Parietal lobe (tissue), 2 donors: ENCODE results near the genes UBE2D1 and BICC1.

DNA sequence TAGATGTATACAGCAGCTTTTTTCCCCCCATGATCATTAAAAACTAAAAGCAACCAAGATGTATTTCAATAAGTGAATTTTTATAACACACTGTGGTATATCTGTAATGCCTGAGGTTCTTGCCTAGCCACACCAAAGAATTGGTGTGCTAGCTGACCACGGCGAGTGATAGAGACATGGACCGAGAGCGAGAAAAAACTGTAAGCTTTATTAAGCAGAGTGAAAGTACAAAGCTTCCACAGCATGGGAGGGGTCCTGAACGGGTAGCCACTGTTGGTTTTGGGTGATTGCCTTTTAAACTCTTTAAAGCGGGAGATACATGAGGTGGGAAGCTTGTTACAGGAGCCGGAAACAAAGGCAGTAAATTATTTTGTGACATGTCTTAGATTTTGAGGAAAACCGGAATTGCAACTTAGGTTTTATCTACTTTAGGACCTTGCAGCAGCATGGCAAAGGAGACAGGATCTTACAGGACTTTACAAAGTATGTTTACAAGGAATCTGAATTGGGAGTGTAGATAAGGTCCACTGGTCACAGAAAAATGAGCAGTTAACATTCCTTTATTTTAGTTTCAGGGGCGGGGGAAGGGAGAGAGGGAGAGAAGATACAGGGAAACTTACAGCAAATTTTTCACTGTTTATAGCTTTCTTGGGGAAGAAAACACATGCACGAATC, 252.6 kb upstream of the MBL2 start:
- RAMPAGE, long total RNA, result no peak

DNA sequence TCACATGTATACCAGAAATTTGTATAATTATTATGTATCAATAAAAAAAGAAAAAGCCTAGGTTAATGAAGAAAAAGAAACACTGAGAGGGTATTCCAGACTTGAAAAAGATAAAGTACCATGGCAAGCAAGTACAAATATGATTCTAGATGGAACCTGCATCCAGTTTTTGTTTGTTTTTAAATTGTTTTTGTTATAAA, 457.3 kb upstream of the MBL2 start:
- RAMPAGE, long total RNA, result no peak

DNA sequence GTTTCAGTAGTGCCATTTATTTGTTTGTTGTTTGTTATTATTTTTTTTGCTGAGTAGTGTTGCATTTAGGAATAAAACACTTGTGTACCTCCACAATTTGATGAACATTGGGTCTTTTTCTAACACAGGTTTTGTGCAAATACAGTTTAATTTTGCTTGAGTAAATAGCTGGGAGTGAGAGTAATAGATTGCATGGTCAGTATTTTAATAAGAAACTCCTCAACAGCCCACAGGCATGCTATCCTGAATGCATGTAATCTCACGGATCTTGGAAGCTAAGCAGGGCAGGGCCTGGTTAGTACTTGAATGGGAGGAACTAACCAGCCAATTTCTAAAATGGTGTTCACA, 685.4 kb upstream of the MBL2 start:
- RAMPAGE, long total RNA, result no peak

DNA sequence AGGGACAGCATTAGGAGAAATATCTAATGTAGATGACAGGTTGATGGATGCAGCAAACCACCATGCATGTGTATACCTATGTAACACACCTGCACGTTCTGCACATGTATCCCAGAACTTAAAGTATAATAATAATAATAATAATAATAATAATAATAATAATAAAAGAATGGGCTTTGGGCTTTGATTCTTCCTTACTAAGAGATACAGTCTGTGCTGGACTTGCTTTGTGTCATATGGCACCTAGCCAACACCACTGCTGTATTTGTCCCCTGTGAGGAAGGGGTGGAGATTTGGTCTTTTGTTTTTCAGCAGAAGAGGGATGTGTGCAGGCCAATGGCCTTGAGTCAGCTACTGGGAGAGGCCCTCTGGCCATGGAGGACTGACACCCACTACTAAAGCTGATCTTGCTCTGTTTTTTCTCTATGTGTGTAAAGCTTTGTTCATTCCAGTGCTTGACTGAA, 573.0 kb upstream of the PCDH15 start:
- RAMPAGE, long total RNA, result no peak

GRCh38 chr10:57336477-57336767, 931.3 kb downstream of the IPMK start:
- RAMPAGE, long total RNA, result no peak

GRCh38 chr10:58273365-58273790, 4.4 kb downstream of the CISD1 start:
- RAMPAGE, long total RNA, result no peak

- RAMPAGE, long total RNA, result no peak
These were observed 11.1 kb downstream of the CISD1 start for GRCh38 chr10:58279717-58280766.

GRCh38 chr10:58334636-58335287, at the start of gene UBE2D1:
Gene UBE2D1, plus strand, starts transcription at chr10:58335006.
- RAMPAGE, long total RNA, result no peak

DNA sequence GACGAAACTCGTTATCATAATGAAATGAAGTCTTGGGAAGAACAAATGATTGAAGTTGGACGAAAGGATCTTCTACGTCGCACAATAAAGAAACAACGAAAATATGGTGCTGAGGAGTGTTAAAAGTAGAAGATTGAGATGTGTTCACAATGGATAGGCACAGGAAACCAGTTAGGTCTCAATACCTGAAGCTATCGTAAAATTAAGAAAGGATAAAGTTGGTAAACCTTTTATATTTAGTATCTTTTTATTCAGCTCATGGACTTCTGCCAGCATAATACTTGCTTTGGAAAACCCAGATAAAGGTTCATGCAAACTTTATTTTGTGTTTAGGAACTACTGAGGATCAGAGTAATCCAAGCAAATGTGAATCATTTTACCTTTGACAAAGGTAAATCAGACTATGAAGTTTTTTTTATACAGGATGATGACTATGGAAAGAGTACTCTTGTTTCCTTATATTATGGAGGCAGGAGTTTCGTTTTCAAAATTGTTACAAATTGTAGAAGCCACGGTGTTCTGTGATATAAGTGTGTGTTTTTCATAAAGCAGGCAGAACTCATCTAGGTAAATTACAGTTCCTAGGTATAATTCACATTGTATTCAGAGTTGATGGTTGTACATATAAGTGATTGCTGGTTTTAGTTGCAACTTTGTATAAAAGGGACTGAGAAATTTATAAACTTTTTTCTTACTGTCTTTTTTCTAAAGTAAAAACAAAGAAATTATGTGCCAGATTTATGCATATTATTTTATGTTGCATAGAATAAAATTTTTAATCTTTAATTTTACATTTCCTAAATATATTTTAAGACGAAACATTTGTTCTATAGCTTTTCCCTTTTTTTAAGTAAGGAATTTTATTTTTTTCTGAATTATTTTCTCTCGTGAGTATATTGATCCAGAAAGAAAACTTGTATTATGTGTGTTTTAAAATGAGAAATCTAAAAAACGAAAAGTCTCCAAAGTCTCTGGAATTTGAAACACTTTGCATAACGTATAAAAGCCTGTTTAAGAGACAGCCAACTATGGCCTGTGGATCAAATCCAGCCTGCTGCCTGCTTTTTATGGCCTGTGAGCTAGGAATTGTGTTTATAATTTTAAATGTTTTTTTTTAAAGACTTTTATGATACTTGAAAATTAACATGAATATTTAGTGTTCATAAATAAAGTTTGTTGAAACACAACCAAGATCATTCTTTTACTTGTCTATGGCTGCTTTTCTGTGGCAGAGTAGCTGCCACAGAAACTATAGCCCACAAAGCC, 10.2 kb downstream of the TFAM start:
- RAMPAGE, long total RNA, result no peak

- RAMPAGE, long total RNA, result no peak
These were observed 37.0 kb upstream of the BICC1 start for GRCh38 chr10:58475485-58476179.

- RAMPAGE, long total RNA, result no peak
These were observed at the start of gene BICC1 for GRCh38 chr10:58512561-58513622. Gene BICC1, plus strand, starts transcription at chr10:58512872.

DNA sequence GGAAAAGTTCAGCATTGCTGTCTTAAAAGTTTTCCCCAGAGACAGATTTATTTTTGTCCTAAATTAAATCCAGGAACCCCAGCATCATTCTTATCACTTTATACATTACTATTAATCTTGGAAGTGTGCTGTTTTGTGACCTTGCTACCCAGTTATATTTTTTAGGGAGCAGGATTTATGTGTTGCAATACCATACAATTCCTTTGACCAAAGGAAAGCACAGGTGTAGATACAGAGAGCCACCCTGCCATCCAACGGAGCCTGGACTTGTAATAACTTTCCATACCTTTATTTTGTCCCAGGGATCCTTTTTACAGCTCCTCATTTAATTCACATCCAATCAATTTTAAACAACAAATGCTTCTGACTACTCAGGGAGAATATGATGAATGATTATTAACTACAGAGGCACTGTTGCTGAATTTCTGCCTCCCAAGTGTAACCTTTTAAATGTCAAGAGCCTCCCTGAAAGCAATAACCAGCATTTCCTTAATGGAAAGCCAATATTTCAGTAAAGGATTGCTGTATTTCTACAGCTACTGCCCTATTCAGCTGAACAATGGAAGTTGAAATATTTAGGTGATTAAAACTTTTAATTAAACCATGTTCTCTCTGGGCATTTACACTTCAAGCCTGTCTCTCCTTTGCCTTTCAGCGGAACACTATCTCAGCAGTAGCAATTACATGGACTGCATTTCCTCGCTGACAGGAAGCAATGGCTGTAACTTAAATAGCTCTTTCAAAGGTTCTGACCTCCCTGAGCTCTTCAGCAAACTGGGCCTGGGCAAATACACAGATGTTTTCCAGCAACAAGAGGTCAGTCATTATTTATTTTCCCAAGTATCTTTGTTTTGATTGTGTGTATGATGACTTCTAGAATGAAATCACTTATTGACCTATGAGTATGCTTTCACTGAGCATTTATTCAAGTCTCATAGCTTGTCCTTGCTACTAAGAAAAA, 304.5 kb downstream of the BICC1 start:
- RAMPAGE, long total RNA, result no peak

DNA sequence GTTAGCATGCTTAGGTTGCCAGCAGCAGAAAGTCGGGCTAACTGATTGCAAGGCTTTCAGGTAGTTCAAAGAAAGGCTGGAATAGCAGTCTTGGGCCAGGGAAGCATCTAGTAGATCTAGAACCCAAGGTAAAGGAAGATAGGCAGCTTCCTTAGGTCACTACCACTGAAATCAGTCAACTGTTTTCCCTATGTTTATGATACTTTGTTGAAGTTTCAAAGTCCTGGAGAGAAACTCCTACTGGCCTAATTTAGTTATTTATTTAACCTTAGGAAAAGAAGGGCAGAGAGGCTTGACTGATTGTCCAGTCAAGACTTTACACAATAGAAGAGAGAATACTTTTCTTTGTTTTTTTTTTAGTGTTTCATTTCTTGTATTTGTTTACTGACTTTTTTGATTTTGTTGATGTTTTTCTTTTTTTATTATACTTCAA, 139.0 kb upstream of the PHYHIPL start:
- RAMPAGE, long total RNA, result no peak

DNA sequence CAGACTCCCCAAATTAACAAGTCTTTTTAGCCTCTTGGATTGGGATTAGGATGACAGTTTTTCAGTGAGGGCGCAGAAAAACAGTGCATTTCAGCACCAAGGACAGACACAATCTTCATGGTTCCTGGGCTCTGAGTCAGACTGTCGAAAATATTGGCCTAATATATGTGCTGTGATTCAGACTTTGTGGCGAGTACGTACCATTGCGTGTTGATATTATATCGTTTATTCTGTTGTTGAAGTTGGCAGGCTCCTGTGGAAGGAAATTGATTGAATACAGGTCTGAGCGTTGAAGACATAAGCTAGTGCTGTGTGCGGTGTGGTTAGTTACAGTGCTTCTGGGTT, 955 bp downstream of the PHYHIPL start:
- RAMPAGE, long total RNA, result no peak

- RAMPAGE, long total RNA, result no peak
These were observed 10.8 kb downstream of the SLC16A9 start for GRCh38 chr10:59698859-59699336.

- RAMPAGE, long total RNA, result no peak
These were observed 84.2 kb downstream of the ANK3 start for GRCh38 chr10:60305214-60306194.

GRCh38 chr10:60362540-60363109, 27.1 kb downstream of the ANK3 start:
- RAMPAGE, long total RNA, result no peak

DNA sequence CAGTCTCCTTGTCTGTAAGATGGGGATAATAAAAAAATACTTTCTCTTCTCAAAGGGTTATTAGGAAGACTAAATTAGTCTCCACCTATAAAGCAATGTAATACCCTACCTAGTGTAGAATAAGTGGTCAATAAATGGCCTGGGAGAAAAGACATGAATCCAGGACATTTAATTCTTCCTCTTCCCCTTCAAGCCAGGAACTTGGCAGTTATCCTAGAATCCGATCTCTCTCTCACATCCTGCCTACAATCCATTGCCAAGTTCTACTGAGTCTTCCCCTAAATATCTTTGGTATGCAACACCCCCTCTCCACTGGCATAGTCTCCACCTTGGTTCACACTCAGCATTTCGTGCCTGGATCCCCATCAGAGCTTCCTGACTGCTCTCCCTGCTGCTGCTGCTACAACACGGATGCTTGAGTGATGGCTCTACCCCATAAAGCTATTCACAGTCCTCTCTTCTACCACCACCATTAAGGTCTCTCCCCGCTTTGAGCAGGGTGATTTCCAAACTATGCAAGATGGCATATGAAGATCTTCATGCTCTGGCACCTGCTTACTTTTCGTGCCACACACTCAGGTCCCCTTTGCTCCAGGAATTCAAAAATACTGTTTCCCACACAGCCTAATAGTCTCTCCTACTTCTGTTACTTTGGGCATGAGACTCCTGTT, 4.9 kb downstream of the ANK3 start:
- RAMPAGE, long total RNA, result no peak

GRCh38 chr10:60732103-60733221, 45.8 kb upstream of the CDK1 start:
- RAMPAGE, long total RNA, result no peak

DNA sequence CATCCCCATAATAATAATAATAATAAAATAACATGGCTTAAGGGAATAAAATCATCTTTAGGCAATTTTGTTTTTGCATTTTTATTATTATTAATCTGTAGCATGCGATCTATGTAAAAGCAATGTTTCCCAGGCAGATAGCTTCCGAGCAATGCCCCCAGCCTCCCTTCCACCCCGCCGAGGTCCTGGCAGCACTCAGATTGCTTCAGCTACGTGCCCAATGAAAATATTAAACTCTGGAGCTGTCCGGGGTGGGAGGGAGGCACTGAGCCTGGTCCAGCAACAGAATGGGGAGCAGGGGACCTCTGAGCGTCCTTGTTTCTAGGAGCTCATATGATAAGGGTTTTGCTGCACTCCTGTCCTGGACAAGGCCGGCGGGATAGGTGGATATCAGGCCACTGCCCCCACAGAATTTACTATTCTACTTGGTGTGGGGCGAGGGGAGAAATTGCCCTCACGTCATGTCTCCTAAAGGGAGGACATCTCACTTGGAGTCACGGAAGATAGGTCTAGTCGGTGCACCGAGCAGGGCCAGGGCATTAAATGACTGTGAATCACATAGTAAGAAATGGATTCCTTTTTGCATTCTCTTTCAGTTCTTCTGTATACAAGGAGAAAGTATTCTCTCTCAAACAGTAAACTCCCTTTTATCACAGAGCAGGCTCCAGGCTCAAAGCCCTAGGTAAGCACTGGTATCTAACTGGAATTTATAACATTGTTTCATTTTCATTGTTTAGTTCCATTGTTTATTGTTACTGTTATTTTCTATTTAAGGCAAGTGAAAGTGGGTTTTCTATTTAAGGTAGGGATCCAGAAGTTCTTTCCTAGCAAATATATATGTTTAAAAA, 44.3 kb upstream of the CDK1 start:
- RAMPAGE, long total RNA, result no peak